Cardiac fibroblast (primary cell): ENCODE measurements around a stretch of chr2.

GRCh38 chr2:42954278-42955015 is 162.1 kb upstream of the HAAO start:
- RRBS: no CpG with 5 or more reads among the region's 13 CpGs

DNA sequence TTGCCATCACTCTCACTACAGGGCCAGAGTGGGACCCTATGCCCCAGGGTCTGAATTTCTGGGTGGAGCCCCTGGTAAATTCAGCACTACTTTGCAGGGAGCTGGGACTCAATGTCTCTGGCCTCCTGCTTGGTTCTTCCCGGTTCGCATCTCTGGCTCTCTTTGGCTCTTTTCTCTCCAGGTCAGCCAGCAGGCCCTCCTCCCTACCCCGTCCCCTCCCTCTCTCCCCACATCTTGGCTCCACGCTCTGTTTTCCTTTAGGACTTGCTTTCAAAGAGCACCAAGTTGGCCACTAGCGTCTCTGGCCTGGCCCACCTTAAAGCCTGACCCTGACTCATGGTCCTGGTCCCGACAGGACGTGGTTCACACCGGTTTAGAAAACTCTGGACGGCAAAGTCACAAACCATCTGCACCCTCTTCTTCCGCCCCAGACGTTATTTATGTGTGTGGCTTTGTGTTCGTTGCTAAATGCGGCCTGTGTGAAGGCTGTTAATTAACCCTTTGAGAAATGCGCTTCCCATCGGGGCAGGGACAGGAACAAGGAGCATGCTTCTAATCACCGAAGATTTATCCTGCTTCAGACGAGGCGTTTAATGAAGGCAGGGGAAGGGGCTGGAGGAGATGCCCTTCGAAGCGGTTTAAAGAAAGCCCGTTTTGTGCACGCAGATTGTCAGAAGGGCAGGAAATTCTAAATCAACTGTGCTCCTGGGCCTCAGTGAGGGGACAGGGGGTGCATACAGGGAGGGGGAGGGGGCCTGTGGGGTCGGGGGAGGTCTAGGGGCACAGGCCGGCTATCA is 169.1 kb upstream of the HAAO start:
- RRBS: no CpG with 5 or more reads among the region's 24 CpGs

- RRBS: no CpG with 5 or more reads among the region's 2 CpGs
Measured at GRCh38 chr2:42967914-42968145, 175.4 kb upstream of the HAAO start.

DNA sequence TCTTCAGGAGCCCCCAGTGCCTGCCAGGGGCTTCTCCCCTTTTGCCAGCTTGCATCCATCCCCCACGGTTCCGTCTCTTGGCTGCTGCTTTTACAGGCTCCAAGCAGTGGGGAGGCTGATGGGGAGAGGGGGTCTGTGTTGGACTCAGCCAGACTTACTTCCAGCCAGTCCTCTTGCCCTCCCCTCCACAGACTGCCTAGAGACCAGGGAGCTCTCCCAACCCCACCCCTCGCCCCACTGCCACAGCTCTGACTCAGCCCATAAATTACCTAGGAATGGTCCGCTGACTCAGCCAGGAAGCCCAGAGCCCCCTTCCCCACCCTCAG is 184.7 kb downstream of the ZFP36L2 start:
- RRBS: no CpG with 5 or more reads among the region's 4 CpGs

GRCh38 chr2:43067702-43068478 is 158.5 kb downstream of the ZFP36L2 start:
- RRBS: 38% methylated on average over 26 of the region's 57 CpGs

DNA sequence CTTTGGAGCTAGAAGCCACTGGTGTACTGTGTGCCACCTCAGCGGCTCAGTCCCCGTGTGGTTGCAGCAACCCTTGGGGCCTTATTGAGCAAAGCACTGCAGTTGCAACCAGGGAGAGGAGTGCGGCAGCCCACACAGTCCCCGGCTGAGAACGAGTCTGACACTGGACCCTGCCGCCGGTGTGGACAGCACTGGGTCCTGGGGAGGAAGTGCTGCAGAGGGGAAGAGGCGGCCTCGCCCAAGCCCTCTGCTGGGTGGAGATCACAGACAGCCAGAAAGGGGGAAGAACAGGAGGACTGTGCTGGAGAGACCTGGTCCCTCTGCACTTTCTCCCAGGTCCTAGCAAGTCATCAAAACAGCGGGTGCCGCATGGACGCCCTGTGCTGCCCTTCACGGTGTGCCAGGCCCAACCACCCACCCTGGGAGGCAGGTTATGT is 98.7 kb downstream of the ZFP36L2 start:
- RRBS: no CpG with 5 or more reads among the region's 13 CpGs

DNA sequence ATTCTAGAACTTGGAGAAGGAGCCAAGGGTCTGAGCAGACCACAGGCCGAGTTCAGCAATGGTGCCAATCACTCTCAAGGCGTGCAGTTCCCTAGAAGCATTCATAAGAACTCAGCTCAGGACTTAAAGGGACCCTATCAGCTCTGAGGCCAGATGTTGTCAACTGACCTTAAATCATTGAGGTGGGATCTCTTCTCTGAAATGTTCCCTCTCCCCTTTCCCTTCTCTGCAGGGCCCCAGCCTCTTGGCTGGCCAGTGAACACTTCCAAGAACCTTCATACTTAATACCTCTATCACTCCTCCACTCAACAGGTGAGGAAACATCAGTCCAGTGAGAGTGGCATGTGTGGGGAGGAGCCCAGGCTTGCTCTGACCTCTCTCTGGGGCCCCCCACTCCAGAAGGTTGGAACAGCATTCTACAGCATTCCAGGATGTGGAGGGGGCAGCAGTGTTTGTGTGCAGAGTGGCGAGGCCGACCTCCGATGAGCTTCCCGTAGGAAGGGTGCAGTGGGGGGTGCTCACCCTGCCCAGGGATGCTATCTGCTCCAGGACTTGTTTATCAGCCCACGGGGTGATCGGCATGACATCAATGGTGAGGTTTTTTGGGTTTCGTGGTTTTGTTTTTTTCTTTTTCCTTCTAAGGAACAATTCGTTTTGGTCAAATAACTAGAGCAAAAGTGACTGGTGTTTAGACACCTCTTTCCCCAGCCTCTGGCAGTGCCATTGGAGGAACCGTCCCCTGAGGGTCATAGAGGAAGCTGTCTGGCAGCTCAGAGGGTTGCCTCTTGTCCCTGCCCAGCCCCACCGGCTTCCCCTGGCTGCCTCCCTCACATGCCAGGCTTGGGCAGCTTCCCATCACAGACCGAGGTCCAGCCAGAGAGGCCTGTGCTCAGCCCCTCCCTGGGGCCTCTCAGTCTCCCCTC is 96.7 kb downstream of the ZFP36L2 start:
- RRBS: no CpG with 5 or more reads among the region's 13 CpGs

DNA sequence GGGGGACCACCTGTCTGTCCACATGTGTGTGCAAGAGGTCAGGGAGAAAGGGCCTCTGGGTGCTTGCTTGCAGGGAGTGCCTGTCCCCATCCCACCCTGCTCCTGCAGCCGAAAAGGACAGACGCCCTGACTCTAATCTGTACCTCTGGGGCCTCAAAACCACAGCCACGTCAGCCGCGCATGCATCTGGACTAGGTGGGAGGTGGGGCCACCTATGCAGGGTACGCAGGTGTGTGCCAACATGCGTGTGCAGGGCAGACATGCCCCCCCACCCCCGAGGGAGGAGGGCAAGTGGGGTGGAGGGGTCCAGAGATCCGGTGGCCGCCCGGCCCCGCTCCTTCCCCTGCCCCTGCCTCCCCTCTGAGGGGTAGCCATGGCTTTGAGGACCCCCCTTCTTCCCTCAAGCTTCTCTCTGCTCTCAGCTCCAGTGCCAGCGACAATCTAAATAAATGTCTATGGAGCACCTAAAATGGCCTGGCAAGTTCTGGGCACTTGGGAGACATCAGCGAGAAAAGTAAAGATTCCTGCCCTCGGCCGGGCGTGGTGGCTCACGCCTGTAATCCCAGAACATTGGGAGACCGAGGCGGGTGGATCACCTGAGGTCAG is 91.9 kb downstream of the ZFP36L2 start:
- RRBS: no CpG with 5 or more reads among the region's 20 CpGs

GRCh38 chr2:43139816-43140825 is 86.3 kb downstream of the ZFP36L2 start:
- RRBS: no CpG with 5 or more reads among the region's 16 CpGs

- RRBS: no CpG with 5 or more reads among the region's 9 CpGs
Measured at GRCh38 chr2:43168233-43168715, 58.1 kb downstream of the ZFP36L2 start.

GRCh38 chr2:43174283-43174991 is 52.0 kb downstream of the ZFP36L2 start:
- RRBS: no CpG with 5 or more reads among the region's 10 CpGs

DNA sequence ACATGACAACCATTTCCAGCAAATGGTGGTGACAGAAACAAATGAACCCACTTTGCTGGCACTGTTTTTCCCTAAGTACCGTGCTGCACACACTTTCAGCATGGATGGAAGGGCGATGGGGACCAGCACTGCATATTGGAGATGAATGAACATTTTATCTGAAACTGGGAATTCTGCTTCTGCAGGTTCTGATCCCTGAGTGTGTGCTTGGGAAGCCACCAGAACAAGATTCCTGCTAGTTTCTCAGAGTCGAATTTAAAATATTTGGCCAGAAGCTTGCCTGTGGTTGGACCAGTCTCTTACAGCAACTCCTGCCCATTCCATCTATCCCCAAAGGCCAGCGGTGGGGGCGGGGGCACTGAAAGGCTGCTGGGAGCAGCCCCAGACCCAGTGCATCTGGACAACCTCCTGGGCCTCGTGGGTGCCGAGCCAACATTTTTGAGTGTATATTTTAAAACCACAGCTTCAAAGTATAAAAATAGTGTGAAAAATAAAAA is 38.5 kb upstream of the ZFP36L2 start:
- RRBS: no CpG with 5 or more reads among the region's 7 CpGs

DNA sequence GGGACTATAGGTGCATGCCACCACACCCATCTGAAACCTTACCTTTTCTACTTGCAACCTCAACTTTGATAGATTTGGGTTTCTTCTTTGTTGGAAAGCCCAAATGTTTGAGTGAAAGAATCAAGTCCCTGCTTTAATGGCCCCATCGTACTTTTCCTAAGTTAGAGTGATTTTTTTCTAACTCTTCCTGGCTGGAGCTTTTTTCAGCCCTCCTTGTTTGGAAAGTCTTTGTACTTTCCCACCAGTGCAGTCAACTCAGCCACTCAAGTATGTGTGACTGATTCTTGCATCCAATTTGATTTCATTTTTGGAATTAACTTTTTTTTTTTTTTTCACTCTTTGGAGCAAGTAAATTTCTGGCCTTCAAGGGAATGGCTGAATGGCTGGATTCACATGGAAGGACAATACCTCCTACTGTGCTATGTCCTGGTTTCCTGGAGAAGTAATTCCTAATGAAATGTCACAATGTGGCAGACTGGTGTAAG is 75.8 kb upstream of the ZFP36L2 start:
- RRBS: no CpG with 5 or more reads among the region's 1 CpG

GRCh38 chr2:43455023-43456250 is 140.4 kb downstream of the THADA start:
- RRBS: no CpG with 5 or more reads among the region's 10 CpGs

DNA sequence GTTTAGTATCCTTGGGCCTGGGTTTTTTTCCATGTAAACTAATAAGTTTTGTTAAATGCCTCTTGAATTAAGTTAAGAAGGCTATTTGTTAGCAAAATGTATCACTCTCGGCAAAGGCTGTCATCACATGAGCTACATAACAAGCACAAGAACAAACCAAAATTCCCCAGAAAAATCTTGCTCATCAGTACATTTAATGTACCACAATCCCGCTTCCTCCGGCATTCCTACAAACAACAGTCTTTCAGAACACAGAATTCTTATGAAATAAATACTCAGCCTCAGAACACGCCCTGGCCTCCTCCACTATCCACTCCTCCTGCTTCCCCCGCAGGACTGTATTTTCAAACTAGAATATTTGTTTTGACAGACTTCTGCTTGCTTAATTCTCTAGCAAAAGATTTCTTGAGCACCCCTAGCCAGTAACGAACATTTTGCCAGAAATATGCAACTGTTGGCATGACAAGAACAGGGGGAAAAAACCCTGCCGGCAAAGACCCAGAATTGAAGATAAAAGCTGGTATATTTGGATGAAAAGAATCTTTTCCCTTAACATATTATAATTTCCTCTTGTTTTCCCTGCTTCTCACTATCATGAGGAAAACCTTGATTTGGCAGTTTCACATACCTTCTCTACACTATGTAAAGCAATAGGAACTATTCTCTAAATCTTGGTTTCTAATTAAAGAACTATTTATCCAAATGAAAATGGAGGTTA is 131.2 kb downstream of the THADA start:
- RRBS: no CpG with 5 or more reads among the region's 7 CpGs

DNA sequence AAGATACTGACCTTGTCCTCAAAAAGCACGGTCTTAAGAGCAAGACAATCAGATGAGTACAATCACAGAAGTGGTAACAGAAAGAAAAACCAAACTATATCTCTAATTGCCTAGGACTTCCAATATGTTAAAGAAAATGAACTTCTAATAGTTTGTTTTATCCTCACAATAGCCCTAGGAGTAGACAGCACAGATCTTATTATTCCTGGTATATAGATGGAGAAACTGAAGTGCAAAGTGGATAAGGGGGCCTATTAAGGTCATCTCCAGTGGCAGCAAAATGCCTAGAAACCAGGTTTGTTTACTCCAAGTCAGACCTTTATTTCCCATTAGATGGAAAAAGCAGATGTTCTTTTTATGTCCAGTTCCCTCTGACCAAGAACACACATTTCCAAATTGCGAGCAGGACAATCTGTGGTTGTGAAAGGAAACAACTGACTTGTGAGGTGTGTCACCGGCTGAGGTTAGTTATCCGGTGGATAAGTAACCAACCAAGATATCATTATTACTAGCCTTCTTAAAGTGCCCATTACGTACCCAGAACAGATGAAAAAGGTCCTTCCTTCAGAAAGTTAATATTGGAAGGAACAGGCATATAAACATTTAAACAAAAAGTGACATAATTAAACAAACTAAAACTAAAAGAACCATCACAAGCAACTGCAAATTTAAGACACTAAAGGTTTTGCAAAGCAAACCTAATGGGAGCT is 113.0 kb downstream of the THADA start:
- RRBS: no CpG with 5 or more reads among the region's 5 CpGs

GRCh38 chr2:43790015-43790484 is 16.2 kb downstream of the DYNC2LI1 start:
- RRBS: no CpG with 5 or more reads among the region's 4 CpGs

- RRBS: no CpG with 5 or more reads among the region's 5 CpGs
Measured at GRCh38 chr2:43819407-43820000, 19.1 kb downstream of the ABCG5 start.

DNA sequence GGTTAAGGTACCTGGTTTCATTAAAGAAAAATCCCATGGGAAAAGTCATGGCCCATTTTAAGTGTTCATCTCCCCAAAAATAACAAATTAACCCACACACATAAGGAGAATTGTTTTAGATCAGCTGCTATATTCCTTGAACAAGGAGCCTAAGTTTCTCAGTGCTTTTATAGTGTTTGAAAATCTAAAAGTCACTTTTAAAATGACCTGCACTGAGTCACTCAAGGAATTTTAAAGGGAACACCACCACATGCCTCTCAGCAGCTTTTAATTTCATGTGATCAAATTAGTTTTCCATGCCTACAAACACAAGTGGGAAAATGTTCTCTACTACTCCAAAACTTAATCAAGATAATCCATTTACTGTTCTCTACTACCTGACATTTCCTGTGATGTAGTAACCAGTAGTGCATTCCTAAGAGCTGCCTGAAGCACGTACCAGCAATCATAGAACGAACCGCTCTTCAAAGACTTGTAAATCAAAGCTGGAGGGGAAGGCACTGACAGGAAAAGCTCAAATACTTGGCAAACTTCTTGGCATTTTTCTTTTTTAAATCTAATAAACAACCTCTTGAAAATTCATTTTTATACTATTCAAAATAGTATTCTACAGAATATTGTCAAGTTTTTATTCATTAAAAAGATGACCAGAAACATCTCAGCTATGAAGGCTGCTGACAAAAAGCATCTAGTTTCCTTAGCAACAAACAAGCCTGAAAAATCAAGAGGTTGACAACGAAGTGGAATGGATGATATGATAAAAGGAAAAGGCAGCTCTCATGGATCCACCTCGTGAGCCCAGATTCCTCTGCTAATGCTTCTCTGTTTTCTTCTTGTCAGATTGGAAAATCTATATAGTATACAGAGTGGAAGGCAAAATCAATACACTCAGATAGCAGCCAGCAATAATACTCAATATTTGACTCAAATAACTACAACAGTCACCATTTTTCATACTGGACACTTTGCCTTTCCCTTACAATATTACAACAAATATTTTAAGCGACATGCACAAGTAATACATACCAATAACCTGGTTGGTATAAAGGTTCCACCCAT is 37.1 kb downstream of the LRPPRC start:
- RRBS: no CpG with 5 or more reads among the region's 6 CpGs

DNA sequence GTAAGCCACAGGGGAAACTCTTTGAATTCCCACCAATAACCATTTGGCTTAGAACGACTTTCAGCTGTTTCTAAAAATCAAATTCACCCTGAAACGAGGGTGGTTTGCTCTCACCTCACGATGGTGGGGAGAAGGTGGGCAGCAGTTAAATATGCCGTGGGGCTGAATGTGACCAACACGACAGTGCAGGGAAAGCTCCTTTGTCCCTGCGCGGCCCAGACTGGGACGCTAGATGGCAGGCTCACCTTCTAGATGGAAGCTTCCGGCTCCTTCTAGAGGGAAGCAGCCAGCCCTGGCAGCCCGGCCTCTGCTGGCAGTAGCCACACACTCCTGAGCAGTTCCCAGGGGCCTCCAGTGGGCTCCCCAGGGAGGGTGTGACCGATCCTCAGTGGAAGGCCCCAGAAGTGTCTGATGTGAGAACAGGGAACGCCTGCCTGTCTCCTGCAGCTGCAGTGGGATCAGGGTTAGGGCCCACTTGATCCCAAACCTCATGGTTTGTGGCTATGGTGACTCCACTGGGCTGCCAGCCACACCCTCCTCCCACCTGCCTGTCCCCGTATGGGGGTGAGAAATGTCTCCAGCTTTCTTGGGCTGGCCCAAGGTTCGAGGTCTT is 48.4 kb upstream of the LRPPRC start:
- RRBS: 0% methylated on average over 2 of the region's 14 CpGs